Aortic smooth muscle cell (primary cell): ENCODE results near the genes SLC10A6, IBSP and ABCG2.

- RRBS = no CpG with 5 or more reads among the region's 29 CpGs
These were observed 284.0 kb downstream of the MAPK10 start for GRCh38 chr4:86075694-86076380.

DNA sequence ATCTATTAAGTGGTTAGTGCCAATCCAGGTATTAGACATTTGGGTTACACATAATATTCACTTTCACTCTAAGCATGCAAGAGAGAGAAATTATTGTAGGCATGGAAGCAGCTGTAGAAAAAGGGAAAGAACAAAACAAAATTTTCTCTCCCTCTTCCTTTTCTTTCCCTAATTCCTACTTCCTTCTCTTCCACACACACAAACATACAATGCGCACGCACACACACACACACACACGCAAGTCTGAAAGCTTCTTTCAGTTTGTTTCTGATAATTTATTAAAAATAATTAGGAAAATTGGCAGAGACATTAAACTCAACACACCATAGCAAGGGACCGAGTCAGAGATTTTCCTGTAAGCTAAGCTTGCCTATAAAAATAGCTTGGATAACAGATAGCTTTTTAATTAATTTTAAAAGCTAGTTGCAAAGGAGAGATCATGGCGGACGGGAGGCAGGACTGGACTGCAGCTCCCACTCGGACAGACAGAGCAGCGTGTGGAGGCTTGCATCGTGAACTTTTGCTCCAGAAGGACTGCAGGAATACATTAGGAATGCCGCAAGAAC is 92.5 kb upstream of the MAPK10 start:
- RRBS = no CpG with 5 or more reads among the region's 10 CpGs

DNA sequence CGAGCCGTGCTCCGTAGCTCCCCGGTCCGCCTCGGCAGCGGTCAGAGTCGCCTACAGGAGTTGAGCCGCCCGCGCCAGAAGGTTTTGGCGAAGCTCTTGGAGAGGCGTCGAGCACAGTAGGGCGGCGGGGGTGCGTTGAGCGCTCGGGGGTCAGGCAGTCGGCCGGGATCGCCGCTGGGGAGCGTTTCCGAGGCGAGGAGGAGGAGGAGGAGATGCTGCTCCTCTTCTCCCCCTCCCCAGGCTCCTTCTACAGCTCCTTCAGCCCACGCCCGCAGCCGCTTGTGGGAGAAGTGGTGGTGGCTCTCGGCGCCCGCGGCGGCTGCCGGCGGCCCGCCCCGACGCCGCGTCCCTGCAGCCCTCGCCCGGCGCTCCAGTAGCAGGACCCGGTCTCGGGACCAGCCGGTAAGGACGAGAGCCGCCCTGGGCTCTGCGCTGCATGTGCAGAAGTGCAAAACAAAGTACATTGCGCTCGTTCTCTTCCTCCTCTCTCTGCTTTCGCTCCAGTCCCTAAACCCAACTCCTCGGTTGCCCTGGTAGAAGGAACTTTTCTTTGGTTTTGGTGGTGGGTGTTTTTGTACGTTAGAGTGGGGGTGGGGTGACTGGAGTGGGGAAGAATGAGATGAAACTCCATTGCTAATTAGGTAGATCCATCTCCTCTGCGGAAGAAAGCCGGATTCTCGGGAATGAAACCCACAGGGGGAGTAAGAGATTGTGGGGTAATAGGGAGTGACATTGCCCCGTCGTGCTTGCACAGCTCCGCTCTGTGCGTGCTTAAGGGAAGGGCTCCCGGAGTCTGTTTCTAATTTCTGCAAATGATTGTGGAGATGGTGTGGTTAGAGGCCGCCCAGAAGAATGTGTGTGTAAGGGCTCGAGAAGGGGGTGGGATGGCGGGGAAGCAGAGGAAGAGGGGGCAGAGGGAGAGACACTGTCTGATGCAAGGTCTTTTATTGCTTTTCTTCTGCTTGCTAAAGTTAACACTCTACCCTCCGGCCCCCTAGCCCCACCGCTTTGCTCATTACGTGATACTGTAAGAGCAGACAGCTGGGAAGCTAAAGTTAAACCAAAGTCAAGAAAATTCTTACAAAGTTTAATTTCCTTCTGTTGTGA is 626 bp downstream of the PTPN13 start:
- RRBS = 3% methylated on average over 18 of the region's 69 CpGs

- RRBS = 12% methylated on average over 3 of the region's 13 CpGs
These were observed at the start of gene SLC10A6 for GRCh38 chr4:86848746-86849871. Gene SLC10A6, minus strand, starts transcription at chr4:86849384.

- RRBS = no CpG with 5 or more reads among the region's 7 CpGs
These were observed 4.9 kb downstream of the AFF1 start for GRCh38 chr4:86939471-86940319.

GRCh38 chr4:86966877-86967740 is 32.3 kb downstream of the AFF1 start:
- RRBS = no CpG with 5 or more reads among the region's 3 CpGs

DNA sequence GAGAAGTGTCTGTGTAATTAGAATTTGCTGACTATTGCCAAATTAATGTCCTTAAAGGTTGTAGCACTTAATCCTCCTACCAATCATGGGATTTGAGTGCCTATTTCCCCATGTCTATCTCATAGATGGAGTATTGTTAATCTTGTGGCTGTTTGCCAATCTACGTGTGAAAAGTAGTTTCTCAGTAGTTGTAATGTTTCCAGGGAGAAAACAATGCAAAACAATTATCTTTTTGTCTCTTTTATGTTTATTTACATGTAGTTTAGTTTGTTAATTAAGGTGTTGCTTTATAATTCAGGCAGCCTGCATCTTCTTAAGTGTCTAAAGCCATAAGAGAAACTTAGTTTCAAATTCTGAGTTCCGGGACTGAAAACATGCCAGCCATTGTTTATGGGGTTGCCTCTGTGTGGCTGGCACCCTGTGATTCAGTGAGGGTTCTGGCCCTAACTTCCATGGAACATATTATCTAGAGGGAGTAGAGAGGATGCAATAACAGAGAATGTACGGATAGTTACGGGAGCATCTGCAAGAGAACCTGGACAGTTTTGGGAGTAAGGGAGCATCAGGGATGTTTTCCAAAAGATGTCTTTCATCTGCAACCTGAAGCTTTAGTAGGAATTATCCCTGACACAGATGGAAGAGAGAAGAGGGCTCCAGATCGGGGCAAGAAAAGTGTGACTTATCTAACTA is 142.3 kb downstream of the KLHL8 start:
- RRBS = no CpG with 5 or more reads among the region's 5 CpGs

DNA sequence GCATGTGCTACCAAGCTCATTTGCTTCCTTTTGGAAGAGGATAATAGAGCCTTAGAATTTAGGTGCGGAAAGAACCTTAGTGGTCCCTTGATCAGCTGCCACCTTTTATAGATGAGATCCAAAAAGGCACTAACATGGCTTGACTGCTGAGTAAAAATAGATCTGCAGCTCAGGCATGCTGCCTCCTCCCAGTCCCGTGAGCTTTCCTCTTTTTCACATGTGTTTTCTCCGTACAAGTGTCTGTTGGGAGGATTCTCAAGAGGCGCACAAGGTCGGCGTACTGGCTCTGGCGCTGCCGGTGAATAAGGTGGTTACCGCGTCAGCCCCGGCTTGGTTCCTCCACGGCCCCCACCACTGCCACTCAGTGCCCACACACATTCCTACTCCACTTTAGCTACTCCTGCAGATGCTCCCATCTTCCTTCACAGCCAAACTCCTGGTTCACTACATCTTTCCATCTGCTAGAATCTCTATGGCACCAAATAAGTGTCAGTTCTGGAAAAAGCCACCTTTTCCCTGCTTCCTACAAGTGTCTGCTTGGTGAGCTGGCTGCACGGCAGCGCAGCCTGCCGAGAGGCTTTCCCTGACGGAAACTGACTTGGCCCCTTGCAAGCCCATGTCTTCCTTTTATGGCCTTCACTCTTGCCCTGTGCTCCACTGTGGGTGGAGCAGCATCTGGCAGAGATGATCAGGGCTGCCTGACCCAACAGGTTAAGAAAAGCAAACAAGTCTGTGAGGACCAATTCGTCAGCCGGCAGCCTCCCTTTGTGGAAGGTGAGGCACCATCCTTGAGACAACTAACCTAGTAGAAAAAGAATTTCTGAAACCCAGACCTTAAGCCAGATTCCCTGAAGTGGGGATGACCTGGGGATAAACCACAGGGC is 99.8 kb downstream of the KLHL8 start:
- RRBS = no CpG with 5 or more reads among the region's 18 CpGs

- RRBS = no CpG with 5 or more reads among the region's 2 CpGs
These were observed 35.2 kb downstream of the SPARCL1 start for GRCh38 chr4:87493883-87494559.

DNA sequence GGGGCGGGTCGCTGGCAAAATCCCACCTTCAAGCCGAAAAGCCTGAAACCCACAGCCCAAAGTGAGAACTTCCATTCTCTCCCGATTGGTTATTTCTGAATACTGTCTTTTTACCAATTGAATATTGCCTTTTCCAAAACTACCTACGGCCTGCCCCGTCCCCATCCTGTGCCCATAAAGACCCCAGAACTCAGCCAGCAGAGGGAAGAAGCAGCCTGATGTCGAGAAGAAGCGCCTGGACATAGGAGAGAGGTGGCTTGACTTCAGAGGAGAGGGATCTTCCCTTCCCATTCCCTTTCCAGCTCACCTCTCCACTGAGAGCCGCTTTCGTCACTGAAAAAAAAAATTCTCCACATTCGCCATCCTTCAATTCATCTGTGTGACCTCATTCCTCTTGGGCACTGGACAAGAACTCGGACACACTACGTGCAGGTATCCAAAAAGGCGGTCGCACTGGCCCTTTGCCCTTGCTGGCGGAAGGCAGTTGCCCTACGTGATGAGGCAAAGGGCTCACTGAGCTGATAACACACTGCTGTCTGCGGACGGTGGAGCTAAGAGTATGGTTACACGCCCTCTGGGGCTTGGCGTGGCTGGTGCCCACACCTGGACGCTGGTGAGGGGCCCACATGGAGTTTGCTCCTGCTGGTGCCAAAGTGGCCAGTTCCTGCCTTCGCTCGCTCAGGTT is 18.7 kb downstream of the SPARCL1 start:
- RRBS = no CpG with 5 or more reads among the region's 24 CpGs

DNA sequence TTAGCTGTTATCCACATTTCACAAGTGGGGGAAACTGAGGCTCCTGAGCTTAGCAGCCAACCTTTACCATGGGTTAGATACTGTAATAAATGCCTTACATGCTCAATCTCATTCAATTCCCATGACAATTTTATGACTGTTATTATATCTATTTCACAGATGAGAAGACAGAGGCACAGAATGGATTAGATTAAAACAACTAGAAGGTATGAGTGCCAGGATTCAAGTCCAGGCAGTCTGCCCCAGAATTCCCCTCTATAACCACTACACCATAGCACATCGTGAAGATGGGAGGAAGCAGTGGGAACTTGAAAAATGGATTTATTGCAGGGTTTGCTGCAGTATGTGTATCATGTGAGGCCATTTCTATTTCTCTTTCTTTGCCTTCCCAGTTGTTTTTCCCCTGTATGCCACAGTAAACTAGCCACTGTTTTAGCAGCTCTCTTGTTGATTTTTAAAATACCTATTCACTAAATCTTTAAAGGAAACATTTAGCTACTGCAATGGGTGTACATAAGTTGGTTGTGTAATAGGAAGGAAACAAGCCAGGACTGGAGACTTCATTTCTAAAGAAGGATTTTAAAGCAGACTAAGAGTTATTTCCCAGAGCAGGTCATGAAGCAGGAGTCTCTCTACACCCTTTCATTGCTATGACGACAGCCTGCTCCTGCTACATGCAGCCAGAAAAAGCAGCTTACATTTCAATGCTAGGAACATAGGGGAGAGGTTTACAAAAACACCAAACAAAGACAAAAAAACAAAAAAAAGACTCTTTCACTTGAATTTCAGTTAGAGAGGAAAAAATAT is 3.8 kb downstream of the SPARCL1 start:
- RRBS = no CpG with 5 or more reads among the region's 2 CpGs

DNA sequence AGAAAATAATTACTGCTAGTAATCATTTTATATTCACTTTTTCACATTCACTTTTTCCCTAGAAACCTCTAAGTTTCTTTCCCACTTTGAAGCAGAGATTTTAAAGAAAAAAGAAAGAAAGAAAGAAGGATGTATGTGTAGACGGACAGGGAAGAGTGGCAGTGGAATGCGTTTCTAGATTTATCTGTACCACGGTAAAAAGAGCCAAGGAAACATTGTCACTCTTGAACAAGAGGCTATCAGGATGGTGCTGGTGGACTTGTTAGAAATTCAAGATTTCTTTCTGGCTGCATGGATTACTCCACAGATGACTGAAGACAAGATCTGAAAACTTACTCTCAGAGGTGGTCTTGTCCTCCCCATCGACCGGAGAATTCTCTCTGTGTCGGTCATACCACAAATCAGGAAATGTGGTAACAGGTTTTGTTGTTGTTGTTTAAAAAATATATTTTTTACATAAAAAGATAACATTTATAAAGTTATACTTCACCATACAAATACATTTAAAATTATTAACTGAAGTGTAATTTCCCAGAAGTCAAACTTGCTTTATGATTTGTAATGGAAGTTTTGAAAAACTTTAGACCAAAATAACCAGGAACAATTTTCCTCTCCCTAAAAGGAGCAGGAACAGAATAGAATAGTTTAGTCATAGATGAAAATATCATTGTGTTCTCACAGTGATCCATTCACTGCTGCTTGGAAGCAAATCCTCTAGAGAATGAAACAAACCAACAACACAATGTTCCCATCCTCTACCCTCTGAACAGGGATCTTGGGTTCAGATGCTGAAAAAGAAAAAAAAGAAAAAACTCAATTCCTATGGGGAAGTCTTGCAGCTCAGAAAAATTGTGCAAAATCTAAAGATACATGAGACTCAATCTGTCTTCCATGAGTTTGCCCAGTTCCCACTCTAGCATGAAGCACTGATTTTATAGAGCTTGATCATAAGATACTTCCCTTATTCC is 11.9 kb downstream of the DSPP start:
- RRBS = no CpG with 5 or more reads among the region's 6 CpGs

GRCh38 chr4:87799323-87799817 is at the start of gene IBSP:
Gene IBSP, plus strand, starts transcription at chr4:87799554.
- RRBS = no CpG with 5 or more reads among the region's 3 CpGs

DNA sequence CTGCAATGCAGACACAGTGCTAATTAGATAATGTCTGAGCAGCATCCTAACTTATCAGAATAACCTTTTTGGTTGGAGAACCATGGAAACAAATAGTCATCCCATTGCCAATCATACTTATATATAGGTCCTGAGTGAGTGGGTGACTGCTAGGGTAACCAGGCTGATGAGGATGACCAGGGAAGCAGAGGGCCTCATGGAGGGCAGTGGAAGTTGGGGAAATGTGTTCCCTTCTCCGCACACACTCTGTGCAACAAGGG is 2.6 kb downstream of the MEPE start:
- RRBS = no CpG with 5 or more reads among the region's 1 CpG

DNA sequence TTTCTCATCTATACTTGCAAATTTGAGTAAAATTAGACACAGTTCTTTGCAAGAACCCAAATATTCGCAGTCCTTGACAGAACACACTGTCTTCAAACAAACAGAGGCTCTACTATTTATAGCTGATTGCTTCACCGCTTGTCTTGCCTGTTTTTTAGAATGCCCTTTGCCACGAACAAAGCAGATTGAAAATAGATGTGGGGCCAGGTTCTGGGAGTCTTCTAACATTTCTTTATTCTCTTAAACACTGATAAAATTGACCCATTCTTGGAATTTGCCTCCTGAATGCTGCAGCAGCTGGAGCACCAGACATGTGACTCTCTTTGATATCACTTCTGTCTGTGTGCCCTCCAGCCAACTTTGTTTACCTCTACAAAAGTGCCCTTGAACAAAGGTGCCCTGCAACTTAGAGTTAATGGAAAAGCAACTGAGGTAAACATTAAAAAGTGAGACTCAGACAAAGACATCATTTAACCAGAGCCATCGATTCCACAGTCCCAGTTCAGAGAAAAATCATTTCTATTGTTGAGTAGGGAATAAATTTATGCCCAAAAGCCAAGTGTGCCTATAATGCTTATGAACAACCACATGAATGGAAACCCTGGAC is 64.2 kb upstream of the SPP1 start:
- RRBS = no CpG with 5 or more reads among the region's 4 CpGs

GRCh38 chr4:88158289-88159459 is at the start of gene ABCG2:
Gene ABCG2, minus strand, starts transcription at chr4:88158639.
- RRBS = 2% methylated on average over 32 of the region's 90 CpGs

GRCh38 chr4:88225115-88225556 is 59.2 kb downstream of the PPM1K start:
- RRBS = no CpG with 5 or more reads among the region's 2 CpGs

DNA sequence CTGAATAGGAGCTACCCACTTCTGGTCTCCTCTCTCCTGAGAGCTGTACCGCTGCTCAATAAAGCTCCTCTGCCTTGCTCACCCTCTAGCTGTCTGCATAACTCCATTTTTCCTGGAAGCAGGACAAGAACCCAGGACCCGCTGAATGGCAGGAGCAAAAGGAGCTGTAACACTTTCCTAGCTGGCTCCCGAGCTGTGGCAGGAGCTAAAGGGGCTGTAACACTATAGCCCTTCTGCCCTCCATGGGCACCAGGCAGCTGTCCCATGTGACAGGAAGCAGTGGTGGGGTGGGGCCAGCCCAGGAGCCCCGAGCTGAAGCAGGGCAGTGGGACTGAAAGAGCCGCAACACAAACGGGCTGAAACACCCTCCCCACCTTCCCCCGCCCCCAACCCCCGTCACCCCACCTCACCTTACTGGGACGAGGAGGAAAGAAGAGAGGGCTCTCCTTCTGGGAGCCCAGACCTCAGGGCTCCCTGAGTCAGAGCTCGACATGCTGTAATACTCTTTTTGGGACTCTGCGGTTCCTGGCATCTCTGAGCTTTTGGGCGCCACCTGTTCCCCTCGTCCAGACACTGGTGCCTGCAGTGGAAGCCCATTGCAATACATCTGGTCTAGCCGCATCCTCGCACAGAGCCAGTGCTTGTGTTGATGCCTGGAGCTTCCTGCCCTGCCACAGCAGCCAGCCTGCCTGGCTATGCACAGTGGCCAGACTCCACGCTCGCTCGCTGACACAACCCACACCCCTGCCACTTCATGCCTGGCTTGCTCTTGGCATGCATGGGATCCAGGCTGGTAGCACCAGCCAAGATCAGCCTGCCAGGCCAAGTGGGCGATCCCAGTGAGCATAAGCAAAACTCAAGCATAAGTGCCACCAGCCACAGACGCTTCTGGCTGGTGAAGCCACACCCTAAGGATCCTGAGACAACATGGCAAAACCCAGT is 39.3 kb downstream of the PPM1K start:
- RRBS = no CpG with 5 or more reads among the region's 20 CpGs

DNA sequence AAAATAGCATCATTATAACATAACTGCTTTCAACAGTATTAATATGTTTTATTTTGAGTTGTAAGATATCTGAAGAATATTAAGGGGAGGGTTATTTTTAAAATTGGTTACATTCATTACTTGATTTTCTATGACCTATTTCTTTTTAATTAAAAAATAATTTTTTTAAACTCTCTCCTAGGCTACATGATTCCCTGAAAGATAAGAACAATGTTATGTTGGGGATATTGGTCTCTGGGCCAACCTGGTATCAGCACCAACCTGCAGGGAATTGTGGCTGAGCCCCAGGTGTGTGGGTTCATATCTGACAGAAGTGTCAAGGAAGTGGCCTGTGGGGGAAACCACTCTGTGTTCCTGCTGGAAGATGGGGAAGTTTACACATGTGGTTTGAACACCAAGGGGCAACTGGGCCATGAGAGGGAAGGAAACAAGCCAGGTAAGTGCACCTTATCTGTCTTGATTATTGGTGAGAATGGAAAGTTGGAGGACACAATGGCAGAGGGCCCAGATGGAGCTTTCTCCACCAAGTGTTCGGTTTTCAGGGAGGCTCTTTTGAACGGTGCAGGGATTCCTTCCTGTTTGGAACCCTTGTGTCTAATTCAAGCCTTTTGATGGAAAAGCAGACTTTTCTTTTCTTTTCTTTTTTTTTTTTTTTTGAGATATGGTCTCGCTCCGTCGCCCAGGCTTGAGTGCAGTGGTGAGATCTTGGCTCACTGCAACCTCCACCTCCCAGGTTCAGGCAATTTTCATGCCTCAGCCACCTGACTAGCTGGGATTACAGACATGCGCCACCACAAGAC is 13.5 kb downstream of the HERC3 start:
- RRBS = no CpG with 5 or more reads among the region's 6 CpGs